Tongue (tissue), 2 donors: ENCODE data around the genes FAM47C, LANCL3 and XK.

DNA sequence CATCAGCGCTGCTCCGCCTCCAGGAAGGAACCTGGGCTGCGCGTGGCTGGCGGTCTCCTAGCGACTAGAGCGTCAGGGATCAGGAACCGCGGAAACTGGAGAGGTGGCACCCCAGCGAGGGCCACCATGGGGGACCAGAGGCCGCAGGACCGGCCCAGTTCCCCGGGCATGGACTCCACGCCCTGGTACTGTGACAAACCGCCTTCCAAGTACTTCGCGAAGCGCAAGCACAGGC, at the start of gene FAM47C:
TSS of gene FAM47C (plus strand) at position 82 of the 235 bp plus-strand sequence.
- RAMPAGE, long total RNA = no peak

GRCh38 chrX:37078364-37078769, 70.2 kb downstream of the FAM47C start:
- RAMPAGE, long total RNA = no peak

DNA sequence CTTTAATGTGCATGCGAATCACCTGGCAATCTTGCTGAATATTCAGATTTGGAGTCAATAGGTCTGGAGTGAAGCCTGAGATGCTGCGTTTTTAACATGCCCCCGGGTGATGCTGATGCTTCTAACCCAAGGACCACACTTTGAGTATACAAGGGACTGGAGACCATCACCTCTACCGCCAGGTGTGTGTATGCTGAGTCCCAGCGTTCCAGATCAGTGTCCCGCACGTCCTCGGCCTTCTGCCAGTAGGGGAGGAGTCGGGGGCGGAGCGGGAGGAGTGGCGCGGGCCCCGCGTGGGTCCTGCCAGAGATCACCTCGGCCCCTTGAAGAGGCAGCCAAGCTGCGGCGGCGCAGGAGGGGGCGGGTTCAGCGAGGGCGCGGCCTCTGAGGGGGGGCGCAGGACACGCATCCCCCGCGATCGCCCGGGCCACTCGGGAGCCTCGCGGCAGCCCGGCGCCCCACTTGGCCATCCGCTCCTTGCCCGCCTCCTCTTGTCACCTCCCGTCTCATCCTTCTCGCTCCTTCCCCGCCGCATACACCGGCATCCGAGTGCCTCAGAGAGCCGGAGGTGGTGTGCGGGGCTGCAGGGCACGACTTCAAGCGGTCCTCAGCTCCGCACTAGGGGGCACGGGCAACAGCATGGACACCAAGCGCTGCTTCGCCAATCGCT, at the start of gene LANCL3:
TSS of gene LANCL3 (plus strand) at position 430 of the 670 bp plus-strand sequence.
- RAMPAGE, long total RNA = no peak

GRCh38 chrX:37685307-37686605, at the start of gene XK:
TSS of gene XK (plus strand) at chrX:37685791.
- RAMPAGE, long total RNA = no peak

DNA sequence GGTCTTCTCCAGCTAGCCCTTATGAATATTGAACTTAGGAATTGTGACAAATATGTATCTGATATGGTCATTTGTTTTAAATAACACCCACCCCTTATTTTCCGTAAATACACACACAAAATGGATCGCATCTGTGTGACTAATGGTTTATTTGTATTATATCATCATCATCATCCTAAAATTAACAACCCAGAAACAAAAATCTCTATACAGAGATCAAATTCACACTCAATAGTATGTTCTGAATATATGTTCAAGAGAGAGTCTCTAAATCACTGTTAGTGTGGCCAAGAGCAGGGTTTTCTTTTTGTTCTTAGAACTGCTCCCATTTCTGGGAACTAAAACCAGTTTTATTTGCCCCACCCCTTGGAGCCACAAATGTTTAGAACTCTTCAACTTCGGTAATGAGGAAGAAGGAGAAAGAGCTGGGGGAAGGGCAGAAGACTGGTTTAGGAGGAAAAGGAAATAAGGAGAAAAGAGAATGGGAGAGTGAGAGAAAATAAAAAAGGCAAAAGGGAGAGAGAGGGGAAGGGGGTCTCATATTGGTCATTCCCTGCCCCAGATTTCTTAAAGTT, 32.2 kb downstream of the CYBB start:
- RAMPAGE, long total RNA = no peak

- RAMPAGE, long total RNA = no peak
These were observed 29.8 kb downstream of the DYNLT3 start for GRCh38 chrX:37817545-37817984.

DNA sequence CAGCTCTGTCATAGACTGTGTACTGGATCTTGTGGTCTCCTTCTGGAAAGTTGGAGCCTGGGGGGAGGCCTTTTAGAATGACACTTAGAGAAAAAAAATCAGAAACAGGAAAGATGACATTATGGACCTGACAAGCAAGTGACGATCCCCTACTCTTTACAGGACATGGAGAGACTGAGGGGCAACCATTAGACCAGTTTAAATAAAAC, 59.8 kb downstream of the SRPX start:
- RAMPAGE, long total RNA = no peak

DNA sequence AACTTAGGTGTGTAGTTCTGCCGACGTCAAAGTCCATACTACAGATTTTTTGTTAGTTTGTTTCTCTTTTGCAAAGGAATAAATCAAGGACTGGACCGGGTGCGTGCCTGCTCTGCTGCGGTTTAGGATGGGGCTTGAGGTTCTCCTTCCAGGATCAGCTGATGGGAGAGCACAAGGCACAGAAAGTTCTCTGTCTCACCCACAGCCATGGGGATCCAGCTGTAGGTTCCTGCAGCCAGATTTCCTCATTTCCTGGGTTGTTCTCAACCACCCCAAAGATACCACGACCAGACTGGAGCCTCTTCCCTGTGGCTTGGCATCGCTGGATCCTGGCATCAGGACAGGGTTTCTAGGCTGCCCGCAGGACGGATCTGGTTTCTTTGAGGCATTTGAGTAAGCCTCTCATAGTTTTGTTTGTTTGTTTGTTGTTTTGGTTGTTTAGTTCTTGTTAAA, 762 bp upstream of the SRPX start:
- RAMPAGE, long total RNA = no peak

DNA sequence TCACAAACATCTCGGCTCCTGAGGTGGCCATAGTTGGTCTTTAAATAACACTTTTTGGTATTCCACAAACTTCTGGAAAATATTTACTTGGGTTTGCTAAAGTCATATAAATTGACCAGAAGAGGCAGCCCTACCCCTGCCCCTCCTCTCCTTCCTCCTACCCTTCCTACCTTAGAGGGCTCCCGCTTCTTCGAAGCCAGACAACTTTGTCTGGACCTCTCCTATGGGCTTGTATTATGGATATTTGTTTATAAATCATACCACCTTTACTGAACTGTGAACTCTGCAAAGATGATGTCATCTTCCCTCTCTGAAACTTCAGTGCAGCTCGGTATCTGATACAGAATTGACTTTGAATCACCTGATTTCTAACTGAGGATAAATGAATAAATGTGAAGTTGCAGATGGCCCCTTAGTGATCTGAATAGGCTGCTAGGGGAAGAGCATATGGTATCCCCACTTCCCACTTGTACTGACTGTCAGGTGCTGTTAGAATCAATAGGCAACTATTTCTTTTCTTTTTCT, 1.1 kb upstream of the OTC start:
- RAMPAGE, long total RNA = no peak

DNA sequence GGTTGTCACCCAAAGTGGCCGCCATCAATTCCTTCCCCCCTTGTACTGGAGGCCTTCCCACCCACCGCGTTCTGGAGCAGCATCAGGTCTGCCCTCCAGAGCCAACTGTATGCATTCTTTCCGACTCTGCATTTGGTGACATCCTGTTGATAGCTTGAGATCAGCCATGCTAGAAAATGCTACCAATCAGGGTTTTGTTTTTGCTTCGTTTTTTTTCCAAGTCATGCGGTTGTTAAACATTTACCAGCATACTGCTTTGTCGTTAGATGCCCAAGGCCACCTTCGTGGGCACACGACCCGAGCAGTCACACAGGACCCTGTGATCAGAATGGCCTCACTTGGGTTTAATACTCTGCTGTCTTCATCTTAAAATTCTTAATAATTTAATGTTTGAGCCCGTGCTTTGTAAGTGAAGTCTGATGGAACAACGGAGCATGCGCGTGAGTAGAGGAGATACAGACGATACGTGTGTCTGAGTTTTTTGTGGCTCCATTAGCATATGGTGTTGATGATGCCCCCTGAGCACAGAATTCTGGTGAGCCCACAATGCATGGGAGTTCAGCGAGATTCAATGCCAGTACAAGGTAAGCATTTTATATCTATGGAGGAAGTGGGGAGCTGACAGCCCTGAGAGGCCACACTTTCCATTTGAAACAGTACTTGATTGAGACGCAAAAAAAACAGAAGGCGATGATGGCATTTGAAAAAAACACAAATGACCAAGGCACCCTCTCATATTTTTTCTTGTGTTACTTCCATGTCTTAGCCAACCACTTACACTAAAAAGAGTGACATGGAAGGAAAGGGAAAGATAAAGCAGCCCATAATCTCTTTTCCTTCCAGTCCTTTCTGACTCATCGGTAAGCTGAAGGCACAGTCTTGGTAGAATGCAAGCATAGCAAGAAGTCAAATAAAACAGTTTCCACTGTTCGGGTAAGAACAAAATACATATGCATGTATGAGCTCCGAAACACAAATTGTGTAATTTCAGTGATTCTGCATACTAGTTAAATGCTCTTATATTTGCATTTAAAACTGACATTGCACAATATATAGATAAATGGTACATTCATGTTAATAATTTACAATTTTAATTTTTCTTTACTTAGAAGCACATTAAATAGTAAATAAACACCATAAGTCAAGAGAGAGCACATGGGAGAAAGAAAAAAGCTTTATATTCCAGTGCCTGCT, 323.5 kb downstream of the BCOR start:
- RAMPAGE, long total RNA = no peak

- RAMPAGE, long total RNA = no peak
These were observed 267.3 kb downstream of the BCOR start for GRCh38 chrX:39830381-39830870.

- RAMPAGE, long total RNA = no peak
These were observed 90.7 kb downstream of the BCOR start for GRCh38 chrX:40007085-40007382.

- RAMPAGE, long total RNA = no peak
These were observed 48.6 kb downstream of the BCOR start for GRCh38 chrX:40048842-40049782.

DNA sequence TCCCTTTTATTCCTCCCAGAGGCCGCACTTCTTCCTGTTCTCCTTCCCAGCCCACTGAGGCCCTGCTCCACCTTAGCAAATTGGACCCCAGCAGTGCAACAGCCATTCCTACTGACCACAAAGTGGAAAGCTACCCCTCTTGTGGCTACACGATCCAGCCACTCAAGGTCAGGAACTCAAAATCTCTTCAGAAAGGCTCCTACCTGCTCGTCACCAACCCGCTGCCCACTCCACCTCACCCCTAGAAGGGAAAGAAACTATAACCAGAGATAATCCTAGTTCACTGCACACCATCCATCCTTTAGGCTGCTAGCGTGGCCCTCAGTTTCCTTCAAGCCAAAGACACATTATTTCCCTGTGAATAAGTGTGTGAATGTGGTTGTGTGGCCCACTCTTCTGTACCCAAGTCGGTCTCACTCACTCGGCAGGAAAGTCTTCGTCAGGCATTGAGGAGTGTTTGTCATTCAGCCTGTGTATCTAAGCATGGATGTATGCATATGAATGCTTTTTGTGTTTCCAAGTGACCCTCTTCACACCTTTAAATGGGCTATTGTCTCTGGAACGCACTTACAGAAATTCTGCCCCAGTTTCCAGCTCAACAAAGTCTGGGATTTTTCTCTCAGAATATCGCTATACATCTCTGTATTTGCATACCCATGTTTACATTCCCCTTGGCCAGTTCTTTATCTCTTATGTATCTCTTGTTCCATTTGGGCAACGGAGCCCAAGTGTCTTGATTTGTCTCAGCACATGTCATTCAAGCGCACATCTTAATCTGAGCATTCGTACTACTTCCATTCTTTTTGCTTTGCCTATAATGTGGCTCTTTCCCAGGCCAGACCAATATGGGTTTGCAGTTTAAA, 5.0 kb downstream of the BCOR start:
- RAMPAGE, long total RNA = no peak

DNA sequence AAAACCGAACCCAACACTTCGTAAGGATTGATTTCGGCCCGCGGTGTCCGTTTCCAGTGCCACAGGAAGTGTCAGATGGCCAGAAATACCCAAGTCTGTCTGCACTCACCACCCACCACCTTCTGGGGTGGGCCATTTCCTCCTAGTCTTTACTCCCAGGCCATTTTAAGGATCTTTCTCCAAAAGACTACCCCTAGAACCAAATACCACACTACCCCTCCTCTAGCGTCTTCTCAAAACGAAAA, 2.5 kb downstream of the BCOR start:
- RAMPAGE, long total RNA = no peak

DNA sequence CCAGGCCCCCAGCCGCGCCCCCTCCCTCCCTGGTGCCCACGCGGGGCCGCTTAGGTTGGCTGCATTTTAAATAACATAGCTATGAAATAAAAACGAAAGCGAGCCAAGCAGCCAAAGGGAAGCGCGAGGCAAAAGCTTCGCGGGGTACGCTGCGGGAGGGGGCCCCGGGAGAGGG, 909 bp downstream of the BCOR start:
- RAMPAGE, long total RNA = no peak

GRCh38 chrX:40107743-40108841, 10.3 kb upstream of the BCOR start:
- RAMPAGE, long total RNA = no peak

DNA sequence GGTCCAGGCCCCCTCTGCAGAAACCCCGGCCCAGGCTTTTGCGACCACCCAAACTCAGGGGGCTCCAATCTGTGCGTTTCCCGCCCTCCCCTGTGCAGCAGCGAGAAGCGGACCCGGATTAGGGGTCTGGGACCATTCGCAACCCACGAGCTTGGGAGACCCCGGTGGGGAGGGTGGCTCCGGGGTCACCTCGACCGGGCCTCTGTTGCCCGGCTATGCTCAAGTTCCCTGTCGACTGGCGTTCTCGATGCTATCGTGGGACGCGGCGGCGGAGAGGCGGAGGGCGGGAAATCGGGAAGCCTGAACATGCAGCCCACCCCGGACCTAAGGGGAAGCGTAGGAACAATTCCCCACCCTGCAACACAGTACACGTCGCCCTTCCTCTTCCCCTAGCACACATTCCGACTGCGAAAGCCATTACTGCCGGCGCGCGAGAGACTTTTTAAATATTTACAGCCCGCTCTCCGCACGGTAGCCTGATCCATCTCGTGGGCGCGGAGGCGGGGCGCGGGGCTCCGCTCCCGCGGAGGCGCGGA, 48.0 kb upstream of the BCOR start:
- RAMPAGE, long total RNA = no peak

GRCh38 chrX:40166630-40167835, 69.3 kb upstream of the BCOR start:
- RAMPAGE, long total RNA = no peak

DNA sequence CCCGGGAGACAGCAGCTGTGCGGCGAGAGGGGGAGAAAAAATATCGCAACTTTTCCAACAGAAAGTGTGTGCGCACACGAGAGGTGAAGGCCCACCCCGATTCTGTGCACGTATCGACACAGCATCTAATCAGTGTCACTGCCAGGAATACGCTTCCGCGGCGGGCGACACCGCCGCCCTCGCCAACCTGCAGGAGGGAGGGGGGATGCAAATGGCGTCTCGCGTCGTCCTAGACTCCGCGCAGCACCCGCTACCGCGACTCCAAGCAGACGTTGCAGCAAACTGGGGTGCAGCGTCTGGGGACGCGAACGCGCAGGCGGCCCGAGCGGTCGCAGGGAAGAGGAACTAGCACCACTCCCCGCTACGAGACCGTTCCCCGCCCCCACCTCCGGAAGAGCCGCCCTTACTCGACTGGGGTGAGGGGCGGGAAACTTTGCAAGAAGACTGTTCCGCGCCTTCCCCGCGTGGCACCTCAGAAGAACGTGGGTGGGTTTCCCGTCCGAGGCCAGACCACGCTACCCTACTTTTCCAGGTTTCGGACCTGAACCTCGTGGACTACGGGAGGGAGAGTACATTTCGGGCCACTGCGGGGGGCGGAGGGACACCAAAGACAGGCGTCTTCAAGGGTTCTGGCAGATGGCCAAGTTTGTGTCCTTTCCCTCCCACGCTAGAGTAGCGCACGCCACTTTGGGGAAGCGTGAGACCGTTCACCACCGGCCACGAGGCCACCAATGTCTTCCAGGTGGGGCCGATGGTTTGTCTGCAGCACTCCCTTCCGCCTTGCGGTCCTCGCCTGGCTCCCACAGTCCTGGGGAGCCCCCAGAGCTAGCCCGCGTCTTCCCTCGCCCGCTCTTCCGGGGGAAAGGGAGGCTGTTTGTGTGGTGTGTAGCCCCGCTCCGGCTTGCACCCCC, 77.9 kb upstream of the BCOR start:
- RAMPAGE, long total RNA = no peak